Skin of body (tissue), 2 donors: ENCODE results near the gene MARK3.

GRCh38 chr14:102780409-102781177 lies 3.3 kb downstream of the TRAF3 start:
- RAMPAGE, long total RNA = no peak

GRCh38 chr14:102798987-102799519 lies 21.8 kb downstream of the TRAF3 start:
- RAMPAGE, long total RNA = no peak

GRCh38 chr14:102970028-102970568 lies 47.6 kb downstream of the AMN start:
- RAMPAGE, long total RNA = no peak

DNA sequence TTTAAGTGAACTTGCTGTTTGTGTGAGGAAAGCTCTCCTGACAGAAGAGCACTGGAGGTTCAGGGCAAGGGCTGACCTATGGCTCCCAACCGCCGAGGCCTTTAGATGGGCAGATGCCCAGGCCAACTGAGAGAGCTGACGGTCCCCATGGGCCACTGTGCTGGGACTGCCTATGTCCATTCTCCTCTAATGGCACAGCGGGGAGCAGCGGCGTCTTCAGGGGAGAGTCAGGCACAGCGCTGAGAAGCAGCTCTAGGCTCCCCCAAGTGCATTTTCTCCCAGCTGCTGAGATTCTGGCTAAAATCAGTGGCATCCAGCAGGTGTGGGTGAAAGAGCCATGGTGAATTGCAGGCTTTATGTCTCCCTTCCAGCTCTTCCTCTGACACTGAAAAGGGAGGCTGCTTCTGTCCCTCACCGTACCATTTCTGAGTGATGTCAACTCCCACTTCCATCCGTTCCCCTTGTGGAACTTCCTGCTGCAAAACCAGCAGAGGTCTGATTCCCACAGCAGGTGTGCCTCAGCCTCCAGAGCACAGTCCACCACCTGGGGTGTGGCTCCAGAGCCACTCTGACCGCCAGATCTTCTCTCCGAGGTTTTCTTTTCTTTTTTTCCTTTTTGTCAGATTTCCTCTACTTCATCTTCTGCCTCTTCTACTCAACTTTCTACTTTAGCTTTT lies 62.8 kb downstream of the CDC42BPB start:
- RAMPAGE, long total RNA = no peak

GRCh38 chr14:103023675-103024310 lies 33.6 kb downstream of the CDC42BPB start:
- RAMPAGE, long total RNA = no peak

- RAMPAGE, long total RNA = no peak
These were observed 654 bp upstream of the CDC42BPB start for GRCh38 chr14:103058070-103058336.

DNA sequence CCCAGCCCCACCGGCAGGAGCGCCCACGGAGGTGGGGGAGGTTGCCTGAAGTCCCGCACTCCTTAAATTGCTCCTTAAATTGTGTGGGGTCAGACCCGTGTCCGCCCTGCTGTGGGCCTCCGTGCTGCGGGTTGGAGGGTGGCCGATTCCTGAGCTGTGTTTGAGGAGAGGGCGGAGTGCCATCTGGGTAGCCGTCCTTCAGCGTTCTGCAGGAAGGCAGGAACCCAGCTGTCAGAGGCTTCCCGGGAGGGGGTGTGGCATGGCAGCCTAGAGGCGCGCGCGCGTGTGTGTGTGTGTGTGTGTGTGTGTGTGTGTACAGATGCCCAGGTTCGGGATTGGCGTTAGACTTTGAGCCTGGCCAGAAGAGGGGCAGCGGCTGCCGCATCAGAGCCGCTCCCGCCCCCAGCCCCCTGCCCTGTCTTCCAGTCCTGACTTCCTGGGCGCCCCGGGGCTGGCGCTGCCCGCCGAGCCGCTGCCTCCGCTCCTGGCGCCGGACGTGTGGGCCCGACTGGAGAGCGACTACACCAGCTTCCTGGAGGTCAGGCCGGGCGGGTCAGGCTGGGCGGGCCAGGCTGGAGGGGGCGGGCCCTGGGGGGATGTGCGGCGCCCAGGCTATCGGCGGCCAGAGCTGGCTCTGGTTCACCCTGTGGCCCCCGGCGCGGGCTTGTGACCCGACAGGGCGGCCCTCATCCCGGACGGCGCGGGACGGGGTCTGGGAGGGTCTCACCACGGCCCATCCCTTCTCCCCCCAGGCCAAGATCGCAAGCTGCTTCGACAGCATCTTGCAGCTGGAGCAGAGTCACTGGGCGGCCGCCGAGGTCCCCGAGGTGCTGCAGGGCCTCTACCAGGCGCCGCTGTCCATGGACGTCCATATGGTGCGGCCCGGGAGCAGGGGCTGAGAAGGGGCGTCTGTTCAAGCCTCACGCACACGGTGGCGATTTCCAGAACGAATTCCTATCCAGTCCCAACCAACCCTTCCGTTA lies 9.3 kb downstream of the EXOC3L4 start:
- RAMPAGE, long total RNA = no peak

GRCh38 chr14:103121527-103122516 lies 1.4 kb upstream of the TNFAIP2 start:
- RAMPAGE, long total RNA = no peak

DNA sequence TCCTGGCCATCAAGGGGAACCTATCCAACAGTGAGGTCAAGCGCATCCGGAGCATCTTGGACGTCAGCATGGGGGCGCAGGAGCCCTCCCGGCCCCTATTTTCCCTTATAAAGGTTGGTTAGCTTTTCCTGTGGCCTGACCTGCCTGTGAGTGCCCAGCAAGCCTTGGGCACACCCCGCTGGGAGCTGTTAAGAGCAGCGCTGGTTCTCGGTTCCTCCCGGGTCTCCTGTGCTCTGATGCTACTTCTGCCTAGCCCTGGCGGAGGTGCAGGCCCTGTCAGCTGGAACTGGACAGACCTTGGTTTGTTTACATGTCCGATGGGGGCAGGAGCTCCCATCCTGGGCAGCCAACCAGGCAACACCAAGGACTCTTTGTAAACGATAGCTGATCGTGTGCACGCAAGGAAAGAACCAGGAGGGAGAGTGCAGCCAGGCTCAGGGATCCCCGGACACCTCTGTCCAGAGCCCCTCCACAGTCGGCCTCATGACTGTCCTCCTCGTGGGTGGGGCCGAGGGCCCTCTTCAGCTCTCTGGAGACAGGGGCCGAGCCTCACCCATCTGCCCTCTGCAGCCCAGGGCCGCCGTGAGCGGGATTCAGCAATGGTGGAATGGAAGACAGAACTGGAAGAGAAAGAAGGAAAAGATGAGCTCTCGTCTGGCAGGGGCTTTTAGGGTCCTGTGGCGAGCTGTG lies 12.1 kb downstream of the TNFAIP2 start:
- RAMPAGE, long total RNA = no peak

- RAMPAGE, long total RNA = no peak
These were observed 15.5 kb downstream of the TNFAIP2 start for GRCh38 chr14:103138432-103139513.

DNA sequence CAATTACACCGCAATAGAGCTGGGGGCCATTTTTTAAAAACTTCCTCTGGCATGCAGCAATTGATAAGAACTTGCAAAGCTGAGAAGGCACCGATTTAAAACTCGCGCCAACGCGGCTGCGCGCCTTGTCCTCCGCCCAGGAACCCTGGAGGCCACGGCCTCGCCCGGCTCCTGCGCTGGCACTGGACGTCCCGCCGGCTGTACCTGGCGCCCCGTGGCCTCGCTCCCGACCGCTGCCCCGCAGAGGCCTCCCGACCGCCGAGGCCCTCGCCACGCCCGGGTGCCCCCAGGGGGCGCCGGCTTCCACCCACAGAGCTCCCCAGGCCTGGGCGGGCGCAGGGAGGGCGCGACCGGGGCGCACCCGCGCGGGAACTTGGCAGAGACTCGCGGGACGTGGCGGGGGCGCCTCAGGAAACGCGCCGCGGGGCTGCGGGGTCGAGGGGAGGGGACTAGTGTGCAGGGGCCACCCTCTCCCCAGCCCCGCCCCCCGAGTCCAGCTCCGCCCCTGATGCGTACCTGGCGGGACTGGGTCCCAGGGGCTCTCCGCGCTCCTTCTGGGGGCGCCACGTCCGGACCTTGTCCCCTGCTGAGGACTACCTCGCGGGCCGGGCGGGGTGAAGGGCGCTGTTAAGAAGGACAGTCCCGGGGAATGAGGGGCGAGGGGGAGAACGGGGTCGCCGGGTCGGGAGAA lies 65.7 kb downstream of the TNFAIP2 start:
- RAMPAGE, long total RNA = no peak

DNA sequence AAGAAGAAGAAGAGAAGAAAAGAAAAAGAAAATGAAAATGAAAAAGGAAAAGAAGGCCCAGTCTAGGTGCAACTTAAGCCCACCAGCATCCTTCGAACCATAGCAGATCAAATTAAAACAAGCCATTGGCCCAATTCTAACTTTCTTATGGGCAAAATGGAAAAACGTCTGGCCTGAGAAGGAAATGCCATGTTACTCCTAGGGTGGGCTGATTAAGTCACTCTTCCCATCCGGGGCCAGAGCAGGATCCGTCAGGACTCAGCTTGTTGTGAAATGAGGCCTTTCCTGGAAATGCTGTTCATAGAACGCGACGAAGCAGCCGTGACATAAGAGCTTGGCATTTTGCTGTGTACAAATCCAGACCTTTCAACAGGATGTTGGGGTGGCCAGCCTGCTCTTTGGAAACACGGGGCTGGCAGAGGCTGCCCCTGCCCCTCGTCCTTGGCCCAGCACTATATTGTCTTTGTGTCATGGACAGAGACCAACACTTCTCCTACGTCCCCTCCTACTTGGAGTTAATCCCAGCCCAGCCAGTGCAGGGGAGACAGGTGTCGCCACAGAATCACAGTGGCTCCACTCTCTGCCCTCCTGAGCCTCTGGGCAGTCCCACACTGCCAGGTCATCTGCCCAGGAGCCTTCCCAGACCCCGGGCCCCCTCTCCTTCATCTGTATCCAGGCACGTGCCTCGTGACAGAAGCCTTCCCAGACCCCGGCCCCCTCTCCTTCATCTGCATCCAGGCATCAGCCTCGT lies 18.7 kb upstream of the EIF5 start:
- RAMPAGE, long total RNA = no peak

DNA sequence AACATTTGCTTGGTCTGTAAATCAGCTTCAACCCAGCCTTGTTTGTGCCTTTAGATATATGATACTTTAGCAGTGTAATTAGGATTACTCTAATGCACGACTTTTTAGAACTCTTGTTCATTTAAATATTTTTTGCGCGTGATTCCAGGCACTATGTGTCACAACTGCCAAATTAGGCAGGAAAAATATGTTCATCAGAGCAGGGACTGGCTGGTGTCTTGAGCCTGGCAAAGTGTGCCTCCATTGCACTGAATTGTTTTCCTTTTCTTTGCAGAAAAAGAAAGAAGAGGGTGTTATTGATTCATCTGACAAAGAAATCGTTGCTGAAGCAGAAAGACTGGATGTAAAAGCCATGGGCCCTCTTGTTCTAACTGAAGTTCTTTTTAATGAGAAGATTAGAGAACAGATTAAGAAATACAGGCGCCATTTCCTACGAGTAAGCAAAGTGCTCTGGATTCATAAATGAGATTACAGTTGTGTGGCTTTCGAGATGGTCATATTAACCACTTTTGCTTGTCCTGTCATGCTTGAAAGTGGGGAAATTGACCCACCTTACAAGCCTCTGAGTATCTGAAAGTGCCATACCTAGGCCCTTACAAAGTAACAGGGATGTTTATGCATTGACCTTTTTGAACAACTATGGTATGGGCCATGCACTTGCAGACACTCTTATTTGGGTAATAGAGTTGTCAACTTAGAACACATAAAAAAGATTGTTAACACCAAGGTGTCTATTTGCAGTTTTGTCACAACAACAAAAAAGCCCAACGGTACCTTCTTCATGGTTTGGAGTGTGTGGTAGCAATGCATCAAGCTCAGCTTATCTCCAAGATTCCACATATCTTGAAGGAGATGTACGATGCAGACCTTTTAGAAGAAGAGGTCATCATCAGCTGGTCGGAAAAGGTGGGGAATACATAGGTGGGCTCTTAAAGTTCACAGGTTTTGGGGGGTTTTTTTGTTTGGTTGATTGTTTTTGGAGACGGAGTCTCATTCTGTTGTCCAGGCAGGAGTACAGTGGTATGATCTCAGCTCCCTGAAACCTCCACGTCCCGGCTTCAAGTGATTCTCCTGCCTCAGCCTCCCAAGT lies 5.2 kb downstream of the EIF5 start:
- RAMPAGE, long total RNA = no peak

GRCh38 chr14:103385310-103385562 lies at the start of gene MARK3:
MARK3 (plus strand) TSS chr14:103385415.
- RAMPAGE, long total RNA = no peak

DNA sequence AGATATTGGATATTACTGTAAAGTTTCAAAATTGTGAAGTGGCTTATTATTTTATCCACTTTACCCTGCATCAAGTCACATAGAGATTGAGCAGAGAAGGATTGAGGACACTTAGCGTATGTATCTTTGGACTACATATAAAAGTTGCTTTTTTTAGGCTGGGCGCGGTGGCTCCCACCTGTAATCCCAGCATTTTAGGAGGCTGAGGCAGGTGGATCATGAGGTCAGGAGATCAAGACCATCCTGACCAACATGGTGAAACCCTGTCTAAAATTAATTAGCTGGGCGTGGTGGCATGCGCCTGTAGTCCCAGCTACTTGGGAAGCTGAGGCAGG lies 38.2 kb downstream of the CKB start:
- RAMPAGE, long total RNA = no peak

DNA sequence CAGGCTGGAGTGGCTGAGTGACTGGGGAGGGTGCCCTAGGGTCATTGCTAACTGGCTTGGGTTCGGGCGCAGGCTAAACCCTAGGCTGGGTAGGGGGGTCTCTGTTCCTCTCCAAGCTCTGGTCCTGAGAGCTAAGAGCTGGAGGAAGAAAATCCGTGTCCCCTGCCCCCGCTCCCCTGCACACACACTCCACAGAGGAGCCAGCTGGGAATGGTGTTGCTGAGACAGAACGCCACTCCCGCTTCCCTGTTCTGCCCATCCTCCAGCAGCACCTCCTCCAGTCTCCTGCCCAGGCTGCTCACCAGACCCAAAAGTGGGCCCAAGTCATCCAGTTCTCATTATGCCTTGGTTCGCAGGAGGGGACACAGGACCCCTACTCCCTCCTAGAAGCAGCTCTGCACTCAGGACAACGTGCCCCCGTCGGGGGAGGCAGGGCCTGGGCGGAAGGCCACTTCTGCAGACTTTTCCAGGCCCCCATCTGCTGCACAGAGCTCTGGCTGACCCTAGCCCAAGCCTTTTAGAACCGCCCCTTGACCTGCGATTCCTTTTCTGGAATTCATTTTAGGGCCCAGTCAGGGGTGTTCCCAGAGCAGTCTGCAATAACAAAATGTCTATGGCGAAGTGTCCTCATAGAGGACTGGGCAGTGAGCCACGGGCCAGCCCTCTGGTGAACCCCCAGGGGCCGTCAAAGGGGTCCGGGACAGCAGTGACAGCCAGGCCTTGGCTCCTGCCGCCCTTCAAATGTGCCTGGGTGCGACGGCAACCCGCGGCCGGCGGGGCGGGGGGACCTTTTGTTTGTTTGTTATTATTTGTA lies 737 bp upstream of the TRMT61A start:
- RAMPAGE, long total RNA = no peak

GRCh38 chr14:103561781-103562511 lies 511 bp downstream of the BAG5 start:
- RAMPAGE, long total RNA = no peak

DNA sequence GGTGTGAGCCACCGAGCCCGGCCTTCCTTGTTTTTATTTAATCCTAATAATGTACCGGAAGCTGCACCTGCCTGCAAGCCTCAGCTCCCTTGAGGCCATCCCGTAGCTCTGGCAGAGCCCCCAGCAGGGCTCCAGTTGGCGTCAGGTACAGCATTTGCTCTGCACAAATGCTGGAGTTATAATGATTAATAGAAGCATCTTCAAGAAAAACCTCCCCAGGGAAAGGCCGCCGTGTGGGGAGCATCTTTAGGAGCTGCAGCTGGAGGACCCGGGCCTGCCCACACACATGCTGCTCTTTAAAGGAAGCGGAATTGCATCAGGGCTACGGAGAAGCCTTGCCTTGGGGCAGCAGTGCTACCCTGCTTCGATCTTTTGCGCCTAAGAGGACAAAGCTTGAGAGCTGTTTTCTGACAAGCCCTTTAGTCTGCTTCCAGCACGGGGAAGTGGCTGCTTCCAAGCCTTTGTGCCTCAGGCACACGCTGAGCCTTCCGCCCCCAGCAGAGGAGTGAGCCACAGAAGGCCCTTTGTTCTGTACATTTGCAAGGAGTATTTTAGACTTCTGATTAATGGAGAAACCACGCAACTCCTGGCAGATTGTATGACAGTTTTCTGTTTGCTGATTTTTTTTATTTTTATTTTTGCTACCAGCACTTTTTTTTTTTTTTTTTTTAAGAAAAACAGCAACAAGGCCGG lies 31.5 kb downstream of the COA8 start:
- RAMPAGE, long total RNA = no peak

- RAMPAGE, long total RNA = no peak
These were observed 5.2 kb downstream of the KLC1 start for GRCh38 chr14:103634080-103634792.

GRCh38 chr14:103695901-103697141 lies 18.9 kb downstream of the XRCC3 start:
- RAMPAGE, long total RNA = no peak